ENCODE results near the genes TBC1D25, FOXP3 and GAGE10.

DNA sequence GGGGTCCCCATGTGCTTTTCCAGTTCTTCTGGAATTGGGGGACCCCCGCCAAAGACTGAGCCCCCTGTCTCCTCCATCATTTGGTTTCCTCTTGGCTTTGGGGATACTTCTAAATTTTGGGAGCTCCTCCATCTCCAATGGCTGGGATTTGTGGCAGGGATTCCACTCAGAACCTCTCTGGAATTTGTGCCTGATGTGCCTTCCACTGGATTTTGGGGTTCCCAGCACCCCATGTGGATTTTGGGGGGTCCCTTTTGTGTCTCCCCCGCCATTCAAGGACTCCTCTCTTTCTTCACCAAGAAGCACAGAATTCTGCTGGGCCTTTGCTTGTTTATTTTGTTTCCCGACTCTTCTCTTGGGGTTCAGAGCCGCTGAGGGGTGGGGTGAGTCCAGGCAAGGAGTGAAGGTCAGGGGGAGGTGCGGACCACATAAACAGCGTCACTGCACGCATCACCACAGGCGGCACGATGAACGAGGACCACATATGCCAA lies 10.6 kb upstream of the TIMP1 start:
- PRO-cap, 5 experiments, result no peak in any of the 5 experiments
- RAMPAGE, long total RNA, 2 experiments, result no peak in any of the 2 experiments
- RRBS, result no CpG with 5 or more reads among the region's 10 CpGs

DNA sequence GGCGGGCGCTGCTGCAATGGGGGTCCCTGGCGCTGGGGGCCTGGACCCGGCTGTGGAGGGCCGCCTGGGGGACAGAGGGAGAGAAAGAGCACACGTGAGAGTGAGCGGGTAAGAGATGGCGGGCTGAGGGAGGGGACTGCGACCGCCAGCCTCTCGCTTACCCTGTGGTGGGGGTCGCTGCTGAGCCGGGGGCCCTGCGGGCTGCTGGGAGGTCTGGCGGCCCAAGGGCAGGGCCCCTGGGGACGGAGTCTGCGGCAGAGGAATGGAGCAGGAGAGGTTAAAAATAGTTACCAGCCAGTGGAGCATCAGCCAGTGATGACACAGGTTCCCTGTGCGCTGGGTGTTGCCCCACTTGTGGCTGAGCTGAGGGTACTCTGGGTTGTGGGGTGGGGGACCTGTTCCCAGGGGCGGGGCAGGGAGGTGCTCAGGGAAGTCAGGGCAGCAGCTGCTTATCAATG lies 7.7 kb upstream of the TIMP1 start:
- PRO-cap, 5 experiments, result no peak in any of the 5 experiments
- RAMPAGE, long total RNA, 2 experiments, result no peak in any of the 2 experiments
- RRBS, result no CpG with 5 or more reads among the region's 19 CpGs

DNA sequence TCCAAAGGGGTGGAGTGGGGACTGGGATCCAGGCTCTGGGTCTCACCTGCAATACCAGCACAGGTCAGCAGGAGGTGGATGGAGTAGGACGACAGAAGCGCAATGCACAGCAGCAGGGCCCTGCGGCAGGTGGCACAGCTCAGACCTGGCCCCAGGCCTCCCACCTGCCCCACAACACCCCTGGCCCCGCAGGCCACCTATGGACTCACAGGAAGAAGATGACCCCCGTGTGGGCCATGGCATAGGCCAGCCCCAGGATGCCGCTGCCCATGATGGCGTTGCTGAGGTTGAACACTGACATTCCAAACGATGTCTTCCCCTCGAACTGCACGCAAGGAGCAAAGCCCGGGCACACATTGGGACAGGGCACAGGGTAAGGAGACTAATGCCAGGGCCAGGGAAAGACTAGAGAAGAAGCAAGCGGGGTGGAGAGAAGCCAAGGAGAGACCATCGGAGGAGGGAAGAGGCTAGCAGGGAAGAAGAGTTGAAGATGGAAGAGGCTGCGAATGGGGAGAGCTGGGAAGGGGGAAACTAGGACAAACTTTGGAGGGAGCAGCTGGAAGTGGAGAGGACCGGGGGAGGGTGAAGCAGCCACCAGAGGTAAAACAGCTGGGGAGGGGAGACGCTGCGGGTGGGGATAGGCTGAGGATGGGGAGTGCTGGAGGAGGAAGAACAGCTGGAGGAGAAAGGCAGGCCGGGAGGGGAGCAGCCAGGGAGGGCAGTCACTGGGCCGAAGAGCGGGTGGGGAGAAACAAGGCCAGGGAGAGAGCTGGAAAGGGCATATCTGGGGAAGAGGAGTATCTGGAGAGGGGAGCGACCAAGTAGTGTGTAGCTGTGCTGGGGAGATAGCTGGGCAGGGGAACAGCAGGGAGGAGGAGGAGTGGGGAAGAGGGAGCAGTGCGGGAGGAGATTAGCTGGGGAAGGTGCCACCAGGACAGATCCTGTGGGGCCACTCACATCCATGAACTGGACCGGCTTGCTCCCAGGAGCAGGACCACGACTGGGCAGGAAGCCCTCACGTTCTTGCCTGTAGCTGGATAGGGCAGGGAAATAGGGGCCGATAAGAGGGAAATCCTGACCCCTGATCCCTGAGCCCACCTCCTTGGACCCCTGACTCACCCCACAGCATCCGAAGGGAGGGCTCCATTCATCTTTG lies 2.9 kb downstream of the SLC38A5 start:
- PRO-cap, 5 experiments, result no peak in any of the 5 experiments
- RAMPAGE, long total RNA, 2 experiments, result no peak in any of the 2 experiments
- RRBS, result no CpG with 5 or more reads among the region's 27 CpGs

- PRO-cap, 5 experiments, result peak in 5 of 5 experiments; most common plus-strand start chrX:48539737 (in 4); most common minus-strand start chrX:48540121 (in 4)
- RAMPAGE, long total RNA, 2 experiments, result start-site peak on the plus strand in 1 of 2 experiments, at chrX:48539677-48539704 at its widest, 36 reads per replicate
- RRBS, result 40% methylated on average over 14 of the region's 72 CpGs
Measured at GRCh38 chrX:48539218-48540187, at the start of gene TBC1D25. TBC1D25 (plus strand) TSS chrX:48539714.

GRCh38 chrX:48648454-48648783 lies 35.2 kb upstream of the WAS start:
- PRO-cap, 5 experiments, result no peak in any of the 5 experiments
- RAMPAGE, long total RNA, 2 experiments, result no peak in any of the 2 experiments
- RRBS, result no CpG with 5 or more reads among the region's 5 CpGs

GRCh38 chrX:48676516-48677505 lies 6.8 kb upstream of the WAS start:
- PRO-cap, 5 experiments, result peak in 5 of 5 experiments; most common plus-strand start chrX:48676826 (in 4); most common minus-strand start chrX:48677296 (in 5)
- RAMPAGE, long total RNA, 2 experiments, result start-site peak on the plus strand in 1 of 2 experiments, at chrX:48676604-48676612 at its widest, 27 reads per replicate
- RRBS, result 32% methylated on average over 24 of the region's 47 CpGs

GRCh38 chrX:48896390-48896777 lies 1.2 kb downstream of the TIMM17B start:
- PRO-cap, 5 experiments, result no peak in any of the 5 experiments
- RAMPAGE, long total RNA, 2 experiments, result no peak in any of the 2 experiments
- RRBS, result no CpG with 5 or more reads among the region's 5 CpGs

- PRO-cap, 5 experiments, result peak in 5 of 5 experiments; most common plus-strand start chrX:48897317 (in 4); most common minus-strand start chrX:48897101 (in 2)
- RAMPAGE, long total RNA, 2 experiments, result no peak in any of the 2 experiments
- RRBS, result 15% methylated on average over 11 of the region's 46 CpGs
Measured at GRCh38 chrX:48896851-48897645, 520 bp downstream of the TIMM17B start.

DNA sequence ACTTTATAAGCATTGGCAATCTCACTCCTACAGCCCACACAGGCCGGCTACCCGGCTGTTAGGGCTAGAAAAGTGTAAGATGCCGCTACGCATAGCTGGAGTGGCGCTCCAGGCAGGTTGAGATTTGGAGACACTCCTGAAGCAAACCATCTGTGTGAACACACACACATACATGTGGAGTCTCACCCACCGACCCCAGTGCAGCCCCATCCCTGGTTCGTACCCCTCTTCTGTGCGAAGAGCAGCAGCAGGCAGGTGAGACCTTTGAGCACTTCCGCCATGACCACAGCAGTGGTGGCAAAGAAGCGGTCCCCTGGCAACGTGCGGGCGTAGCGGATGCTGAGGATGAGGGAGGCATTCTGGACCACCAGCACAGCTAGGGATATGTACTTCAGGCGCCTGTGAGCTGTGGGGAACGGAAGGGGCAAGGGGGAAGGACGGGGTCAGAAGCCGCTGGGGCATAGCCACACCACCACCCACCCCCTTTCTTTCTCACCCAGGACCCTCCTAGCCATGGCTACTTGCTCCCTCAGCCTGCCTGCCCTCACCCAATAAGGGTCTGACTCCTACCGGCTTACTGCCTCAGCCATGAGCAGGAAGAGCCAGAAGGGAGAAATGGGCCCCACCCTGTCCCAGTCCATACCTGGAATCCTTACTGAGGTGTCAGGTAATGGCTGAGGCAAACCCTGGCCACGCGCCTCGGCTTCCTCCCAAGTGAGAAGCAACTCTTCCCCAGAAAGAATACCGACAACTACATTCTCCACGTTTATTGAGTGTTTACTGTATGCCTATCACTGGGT lies 1.7 kb downstream of the SLC35A2 start:
- PRO-cap, 5 experiments, result no peak in any of the 5 experiments
- RAMPAGE, long total RNA, 2 experiments, result no peak in any of the 2 experiments
- RRBS, result no CpG with 5 or more reads among the region's 24 CpGs

DNA sequence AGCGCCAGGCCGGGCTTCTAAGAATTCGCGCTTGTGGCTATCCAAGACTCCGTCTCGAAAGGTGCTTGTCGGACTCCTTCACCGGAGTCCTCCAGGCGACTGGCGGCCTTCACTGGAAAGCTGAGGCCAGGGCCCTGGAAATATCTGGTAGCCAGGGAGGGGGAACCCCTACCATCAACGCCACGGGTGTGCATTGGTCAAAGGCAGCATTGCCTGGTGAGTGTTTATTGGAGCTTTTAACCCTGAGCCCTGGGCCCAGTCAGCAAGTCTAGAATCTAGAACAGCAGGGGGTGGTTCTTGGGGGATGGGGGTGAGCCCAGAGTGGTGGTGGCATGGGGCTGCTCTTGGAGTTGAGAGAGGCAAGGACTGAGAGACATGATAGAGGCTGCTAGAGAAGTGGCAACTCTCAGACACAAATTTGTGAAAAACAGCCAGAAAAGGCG lies 629 bp upstream of the PIM2 start:
- PRO-cap, 5 experiments, result no peak in any of the 5 experiments
- RAMPAGE, long total RNA, 2 experiments, result no peak in any of the 2 experiments
- RRBS, result 21% methylated on average over 7 of the region's 13 CpGs

DNA sequence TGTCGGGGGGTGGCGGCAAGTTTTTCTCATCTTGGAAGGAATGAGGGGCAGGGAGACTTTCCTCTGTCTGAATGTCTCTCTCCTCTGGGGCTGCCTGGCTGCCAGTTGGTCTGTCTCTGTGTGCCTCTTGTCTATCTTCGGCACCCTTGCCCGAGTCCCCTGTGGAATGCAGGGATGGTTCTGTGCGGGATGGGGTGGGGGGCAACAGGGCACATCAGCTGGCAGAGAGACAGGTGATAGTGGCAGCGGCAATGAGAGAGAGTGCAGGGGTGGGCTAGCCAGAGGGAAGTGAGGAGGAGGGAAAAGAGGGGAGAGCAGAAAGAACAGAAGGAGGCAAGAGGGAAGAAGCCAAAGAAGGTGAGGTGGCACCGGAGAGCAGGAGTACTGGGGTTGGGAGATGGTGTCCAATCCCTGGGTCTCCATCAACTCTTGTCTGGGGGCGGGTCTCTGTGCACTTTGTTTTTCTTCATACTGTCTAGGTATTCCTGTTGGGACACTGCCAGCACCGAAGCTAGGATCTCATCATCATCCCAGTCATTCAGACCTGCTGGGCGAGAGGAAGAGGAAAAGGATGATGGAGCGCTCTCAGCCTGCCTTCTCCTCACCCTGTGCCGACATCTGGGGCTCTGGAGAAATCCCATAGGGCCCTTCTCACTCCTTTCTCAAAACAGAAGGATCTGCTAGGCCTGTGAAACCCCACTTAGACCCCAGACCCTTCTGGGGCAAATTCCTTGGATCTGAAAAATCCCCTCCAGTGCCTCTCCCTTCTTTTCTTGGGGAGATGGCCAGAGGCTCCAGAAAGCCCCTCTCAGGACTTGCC lies 4.1 kb upstream of the PIM2 start:
- PRO-cap, 5 experiments, result no peak in any of the 5 experiments
- RAMPAGE, long total RNA, 2 experiments, result no peak in any of the 2 experiments
- RRBS, result no CpG with 5 or more reads among the region's 12 CpGs

DNA sequence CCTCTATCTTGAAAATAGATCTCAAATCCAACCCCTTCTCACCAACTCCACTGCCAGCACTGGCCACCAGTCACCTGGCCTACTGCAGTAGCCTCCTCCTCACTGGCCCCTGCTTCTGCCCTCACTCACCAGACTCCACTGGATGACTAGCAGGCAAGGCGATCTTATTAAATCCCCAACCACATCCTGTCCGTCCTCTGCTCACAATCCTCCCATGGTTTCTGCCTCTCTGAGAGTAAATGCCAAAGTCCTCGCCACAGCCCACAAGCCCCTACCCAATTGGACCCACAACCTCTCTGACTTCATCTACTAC lies 5.4 kb upstream of the PIM2 start:
- PRO-cap, 5 experiments, result no peak in any of the 5 experiments
- RAMPAGE, long total RNA, 2 experiments, result no peak in any of the 2 experiments
- RRBS, result no CpG with 5 or more reads among the region's 3 CpGs

DNA sequence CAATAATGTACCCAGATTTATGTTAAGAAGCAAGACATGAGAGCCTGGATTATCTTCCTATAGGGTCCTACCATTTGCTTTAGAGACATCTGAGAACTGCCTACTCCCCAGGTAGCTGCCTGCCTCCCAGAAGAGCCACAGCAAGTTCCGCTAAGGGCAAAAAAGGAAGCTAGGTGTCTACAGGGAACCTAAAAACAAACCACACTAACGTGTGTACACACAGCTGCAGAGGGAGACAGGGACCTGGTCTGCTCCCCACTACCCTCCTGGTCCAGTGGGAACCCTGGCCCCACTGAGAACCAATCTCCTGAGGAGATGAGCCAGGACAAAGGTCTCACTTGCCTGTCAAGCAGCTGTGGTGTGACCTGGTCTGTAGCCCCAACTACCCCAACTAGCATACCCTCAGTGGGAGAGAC lies 17.6 kb downstream of the OTUD5 start:
- PRO-cap, 5 experiments, result peak in 1 of 5 experiments; most common plus-strand start position 218 of the sequence (in 1); most common minus-strand start position 126 of the sequence (in 1)
- RAMPAGE, long total RNA, 2 experiments, result no peak in any of the 2 experiments
- RRBS, result no CpG with 5 or more reads among the region's 2 CpGs

DNA sequence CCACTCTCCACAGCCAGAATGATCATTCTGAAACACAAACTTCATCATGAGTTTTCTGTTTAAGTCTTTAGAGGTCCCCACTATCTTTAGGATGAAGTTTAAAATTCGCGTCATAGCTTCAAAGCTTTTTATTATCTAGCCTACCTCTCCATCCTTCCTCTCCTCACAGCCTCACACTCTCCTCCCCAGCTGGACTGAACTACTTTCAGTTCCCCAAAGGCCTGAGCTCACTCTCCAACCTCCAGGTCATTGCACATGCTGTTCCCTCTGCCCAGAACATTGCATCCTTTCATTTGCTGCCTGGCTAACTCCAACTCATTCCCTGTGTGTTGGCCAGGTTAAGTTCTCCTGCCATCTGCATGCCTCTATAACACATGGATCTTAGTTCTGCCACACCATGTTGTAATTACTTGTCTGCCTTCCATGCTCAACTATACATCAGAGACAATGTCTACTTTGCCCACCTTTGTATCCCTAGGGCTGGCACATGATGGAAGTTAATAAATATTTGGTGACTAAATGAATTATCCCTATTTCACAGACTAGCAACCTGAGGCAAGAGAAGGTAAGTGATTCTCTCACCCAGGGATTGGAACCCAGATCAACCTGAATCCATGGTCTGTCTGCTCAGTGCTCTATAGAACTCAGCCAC lies 3.0 kb upstream of the OTUD5 start:
- PRO-cap, 5 experiments, result no peak in any of the 5 experiments
- RAMPAGE, long total RNA, 2 experiments, result no peak in any of the 2 experiments
- RRBS, result no CpG with 5 or more reads among the region's 2 CpGs

- PRO-cap, 5 experiments, result peak in 1 of 5 experiments; most common plus-strand start chrX:48961886 (in 1); most common minus-strand start chrX:48961694 (in 1)
- RAMPAGE, long total RNA, 2 experiments, result no peak in any of the 2 experiments
- RRBS, result no CpG with 5 or more reads among the region's 5 CpGs
Measured at GRCh38 chrX:48961453-48962118, 4.2 kb upstream of the OTUD5 start.

DNA sequence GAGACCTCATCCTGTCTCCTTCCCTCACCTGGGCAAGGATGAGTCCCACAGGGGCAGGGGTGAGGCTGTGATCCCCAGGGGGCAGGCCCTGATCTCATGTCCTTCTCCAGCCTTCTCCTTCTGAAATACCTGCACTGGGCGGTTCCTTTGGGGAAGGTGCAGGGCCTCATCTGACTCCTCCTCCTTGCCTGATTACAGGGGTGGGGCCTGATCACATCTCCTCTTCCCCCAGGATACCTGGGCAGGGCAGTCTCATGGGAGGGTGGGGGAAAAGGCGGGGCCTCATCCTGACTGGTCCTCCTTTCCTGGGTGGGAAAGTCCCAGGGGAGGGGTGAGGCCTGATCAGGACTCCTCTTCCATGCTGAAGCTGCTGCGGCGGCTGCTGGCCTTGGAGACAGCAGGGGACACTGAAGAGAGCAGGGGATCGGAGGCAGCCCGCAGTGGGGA lies 13.3 kb downstream of the TFE3 start:
- PRO-cap, 5 experiments, result no peak in any of the 5 experiments
- RAMPAGE, long total RNA, 2 experiments, result no peak in any of the 2 experiments
- RRBS, result no CpG with 5 or more reads among the region's 6 CpGs

DNA sequence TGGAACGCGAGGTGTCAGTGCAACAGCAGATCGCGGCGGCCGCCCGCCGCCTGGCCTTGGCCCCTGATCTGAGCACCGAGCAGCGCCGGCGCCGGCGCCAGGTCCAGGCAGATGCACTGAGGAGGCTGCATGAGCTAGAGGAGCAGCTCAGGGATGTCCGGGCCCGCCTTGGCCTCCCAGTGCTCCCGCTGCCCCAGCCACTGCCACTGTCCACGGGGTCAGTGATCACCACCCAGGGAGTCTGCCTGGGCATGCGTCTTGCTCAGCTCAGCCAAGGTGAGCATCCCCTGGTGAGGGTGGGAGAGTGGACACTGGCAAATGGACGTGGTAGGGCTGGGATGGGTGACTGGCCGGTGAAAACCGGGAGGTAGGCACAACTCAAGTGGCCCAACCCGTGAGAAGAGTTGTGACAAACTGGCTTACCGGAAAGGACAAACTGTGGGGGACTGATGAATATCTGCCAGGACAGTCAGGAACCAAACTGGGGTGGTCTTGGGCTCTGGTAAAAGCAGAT lies 5.6 kb downstream of the CCDC120 start:
- PRO-cap, 5 experiments, result no peak in any of the 5 experiments
- RAMPAGE, long total RNA, 2 experiments, result no peak in any of the 2 experiments
- RRBS, result 89% methylated on average over 6 of the region's 24 CpGs

GRCh38 chrX:49071219-49072115 lies 2.3 kb downstream of the PRAF2 start:
- PRO-cap, 5 experiments, result peak in 1 of 5 experiments; most common minus-strand start chrX:49071937 (in 1)
- RAMPAGE, long total RNA, 2 experiments, result no peak in any of the 2 experiments
- RRBS, result no CpG with 5 or more reads among the region's 18 CpGs

DNA sequence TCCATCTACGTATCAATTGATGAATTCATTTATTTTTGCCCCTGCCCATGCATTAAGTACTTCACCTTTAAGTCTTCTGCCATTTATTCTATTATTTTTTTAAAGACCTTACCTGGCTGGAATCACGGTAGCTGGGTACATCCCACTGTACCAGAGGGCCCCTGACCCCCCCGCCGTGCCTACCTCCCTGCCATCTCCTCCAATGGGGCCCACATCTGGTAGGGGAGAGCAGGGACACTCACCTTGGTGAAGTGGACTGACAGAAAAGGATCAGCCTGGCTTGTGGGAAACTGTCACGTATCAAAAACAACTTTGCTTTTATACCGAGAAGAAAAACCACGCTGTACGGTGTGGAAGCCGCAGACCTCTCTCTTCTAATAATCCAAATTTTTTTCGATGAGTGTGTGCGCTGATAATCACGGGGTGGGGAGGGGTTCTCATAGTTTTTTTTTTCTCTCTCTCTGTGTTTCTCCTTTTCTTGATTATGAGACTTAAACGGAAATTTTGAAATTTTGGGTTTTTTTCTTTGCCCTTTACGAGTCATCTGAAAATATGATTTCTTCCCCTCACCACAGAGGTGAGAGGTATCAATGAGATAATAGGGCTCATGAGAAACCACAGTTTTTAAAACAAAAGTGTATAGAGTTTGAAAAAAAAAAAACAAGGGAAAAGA lies at the start of gene FOXP3:
Gene FOXP3 (minus strand): TSS at position 292 of the 673 bp plus-strand sequence.
- PRO-cap, 5 experiments, result peak in 1 of 5 experiments; most common plus-strand start position 214 of the sequence (in 1)
- RAMPAGE, long total RNA, 2 experiments, result no peak in any of the 2 experiments
- RRBS, result no CpG with 5 or more reads among the region's 14 CpGs

- PRO-cap, 5 experiments, result no peak in any of the 5 experiments
- RAMPAGE, long total RNA, 2 experiments, result no peak in any of the 2 experiments
- RRBS, result no CpG with 5 or more reads among the region's 22 CpGs
Measured at GRCh38 chrX:49303196-49303939, at the start of gene GAGE10. GAGE10 (plus strand) TSS chrX:49303646.

All from liver (tissue), 9 donors.